Monocyte (primary cell): ENCODE measurements around a stretch of chr19.

GRCh38 chr19:1727507-1728039, 25.7 kb upstream of the ONECUT3 start:
- PRO-cap, 2 experiments = no peak in any of the 2 experiments

DNA sequence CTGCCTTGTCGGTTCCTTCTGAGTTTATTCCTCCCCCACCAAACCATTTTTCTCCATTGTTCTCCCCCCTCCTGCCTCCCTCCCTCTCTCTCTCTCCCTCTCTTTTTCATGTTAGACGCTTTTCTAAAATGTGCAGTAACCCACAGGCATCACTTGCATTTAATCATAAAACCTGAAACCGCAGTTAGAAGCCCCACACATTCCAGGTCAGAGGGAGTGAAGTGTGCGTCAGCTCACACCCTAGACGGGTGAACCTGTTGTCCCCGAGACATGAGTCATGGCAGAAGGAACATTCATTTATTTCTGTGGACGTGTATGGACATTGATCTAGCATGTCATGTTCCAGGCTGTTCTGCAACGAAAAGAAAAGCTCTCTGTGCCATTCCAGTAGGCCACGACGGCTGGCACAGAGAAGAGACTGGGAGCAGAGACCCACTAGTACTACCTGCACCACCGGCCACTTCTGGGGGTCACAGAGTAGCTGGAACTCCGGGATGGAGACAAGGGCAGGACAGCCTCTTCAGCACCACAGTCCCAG, 20.0 kb downstream of the ONECUT3 start:
- PRO-cap, 2 experiments = no peak in any of the 2 experiments

DNA sequence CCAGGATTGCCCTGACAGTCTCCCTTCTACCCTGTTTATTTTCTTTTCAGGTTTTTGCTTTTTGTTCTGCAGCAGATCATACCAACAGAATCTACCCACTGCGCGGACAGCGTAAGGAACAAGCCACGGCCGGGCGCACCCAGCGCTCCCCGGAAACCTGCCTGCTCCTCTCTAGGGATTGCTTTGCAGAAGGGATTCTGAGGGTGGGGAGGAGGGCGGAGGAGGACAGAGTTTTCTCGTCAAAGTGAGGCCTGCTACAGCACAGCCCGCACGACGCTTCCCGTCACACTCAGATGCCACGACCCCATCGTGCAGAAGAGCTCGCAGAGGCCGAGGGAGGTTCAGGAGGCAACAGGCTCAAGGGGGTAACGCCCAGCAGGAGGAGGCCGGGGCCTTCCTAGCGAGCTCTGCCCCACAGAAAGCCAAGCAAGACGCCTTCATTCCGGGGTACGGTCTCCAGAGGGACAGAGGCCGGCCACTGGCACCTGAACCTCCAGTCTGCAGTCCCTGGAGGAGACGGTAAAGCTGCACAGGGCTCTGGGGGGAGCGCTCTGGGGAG, 7.0 kb downstream of the REXO1 start:
- PRO-cap, 2 experiments = no peak in any of the 2 experiments

GRCh38 chr19:1854490-1854951, 6.2 kb upstream of the REXO1 start:
- PRO-cap, 2 experiments = no peak in any of the 2 experiments

GRCh38 chr19:1921848-1922105, 16.6 kb downstream of the ADAT3 start:
- PRO-cap, 2 experiments = peak in 2 of 2 experiments; most common plus-strand start chr19:1921994 (in 2)

DNA sequence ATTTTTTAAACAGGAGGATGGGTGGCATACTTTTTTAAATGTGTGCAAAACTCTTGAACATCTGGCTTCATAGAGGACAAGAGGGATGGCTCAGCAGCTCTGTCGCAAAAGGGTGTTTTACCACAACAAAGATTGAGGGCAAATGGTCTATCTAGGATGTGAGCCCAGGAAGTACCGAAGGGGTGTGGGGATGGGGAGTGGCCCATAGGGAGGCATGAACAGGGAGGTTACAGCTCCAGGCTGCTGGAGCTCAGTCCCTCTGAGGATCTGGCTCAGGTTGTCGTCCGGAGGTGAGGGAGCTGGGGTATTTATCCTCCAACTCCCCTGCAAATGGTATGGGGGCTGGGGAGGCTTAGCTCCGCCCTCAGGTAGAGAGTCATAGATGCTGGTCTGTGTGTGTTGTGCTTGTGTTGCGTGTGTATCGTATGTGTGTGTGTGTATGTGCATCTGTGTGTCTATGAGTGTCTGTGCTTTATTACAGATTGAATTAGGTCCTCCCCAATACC, 13.2 kb upstream of the CSNK1G2 start:
- PRO-cap, 2 experiments = peak in 2 of 2 experiments; most common plus-strand start position 177 of the sequence (in 2)

GRCh38 chr19:1942325-1942950, 1.5 kb downstream of the CSNK1G2 start:
- PRO-cap, 2 experiments = peak in 2 of 2 experiments; most common plus-strand start chr19:1942483 (in 1); most common minus-strand start chr19:1942395 (in 2)

GRCh38 chr19:1980332-1981268, 34.9 kb downstream of the BTBD2 start:
- PRO-cap, 2 experiments = no peak in any of the 2 experiments

- PRO-cap, 2 experiments = peak in 1 of 2 experiments; most common minus-strand start chr19:2041511 (in 1)
These were observed 9.9 kb downstream of the MKNK2 start for GRCh38 chr19:2041049-2041667.

- PRO-cap, 2 experiments = peak in 2 of 2 experiments; most common plus-strand start chr19:2061726 (in 2); most common minus-strand start chr19:2062055 (in 1)
These were observed 10.8 kb upstream of the MKNK2 start for GRCh38 chr19:2061598-2062538.

DNA sequence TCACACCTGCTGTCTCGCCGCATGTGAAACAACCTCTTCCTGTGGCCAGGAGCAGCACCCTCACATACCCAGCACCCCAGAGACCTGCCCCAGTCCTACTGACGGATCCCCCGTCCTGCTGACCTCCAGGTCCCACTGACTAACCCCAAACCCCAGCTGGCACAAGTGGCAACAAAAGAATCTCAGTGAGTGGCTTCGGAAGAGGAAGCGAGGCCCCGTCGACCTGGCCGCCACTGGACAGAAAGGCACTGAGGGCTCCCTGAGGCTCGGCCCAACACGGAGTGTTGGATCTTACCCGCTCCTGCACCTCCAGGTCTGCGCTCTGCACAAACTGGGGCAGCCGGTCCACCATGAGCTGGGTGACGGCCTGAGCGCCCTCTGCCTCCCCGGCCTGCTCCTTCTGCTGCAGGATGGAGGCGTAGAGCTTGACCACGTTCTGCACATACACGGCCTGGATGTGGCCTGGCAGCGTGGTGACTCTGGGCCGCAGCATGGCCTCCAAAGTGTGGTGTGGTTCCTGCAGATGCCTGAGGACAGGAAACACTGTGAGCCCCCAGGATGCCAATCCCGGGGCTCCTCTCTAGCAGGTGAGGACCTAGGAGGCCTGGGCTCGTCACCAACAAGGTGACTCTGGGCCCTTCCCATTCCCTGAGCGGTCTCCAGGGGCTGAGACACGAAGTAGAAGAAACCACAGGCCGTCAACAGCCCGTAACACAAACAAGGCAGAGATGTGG, 21.8 kb downstream of the IZUMO4 start:
- PRO-cap, 2 experiments = no peak in any of the 2 experiments

DNA sequence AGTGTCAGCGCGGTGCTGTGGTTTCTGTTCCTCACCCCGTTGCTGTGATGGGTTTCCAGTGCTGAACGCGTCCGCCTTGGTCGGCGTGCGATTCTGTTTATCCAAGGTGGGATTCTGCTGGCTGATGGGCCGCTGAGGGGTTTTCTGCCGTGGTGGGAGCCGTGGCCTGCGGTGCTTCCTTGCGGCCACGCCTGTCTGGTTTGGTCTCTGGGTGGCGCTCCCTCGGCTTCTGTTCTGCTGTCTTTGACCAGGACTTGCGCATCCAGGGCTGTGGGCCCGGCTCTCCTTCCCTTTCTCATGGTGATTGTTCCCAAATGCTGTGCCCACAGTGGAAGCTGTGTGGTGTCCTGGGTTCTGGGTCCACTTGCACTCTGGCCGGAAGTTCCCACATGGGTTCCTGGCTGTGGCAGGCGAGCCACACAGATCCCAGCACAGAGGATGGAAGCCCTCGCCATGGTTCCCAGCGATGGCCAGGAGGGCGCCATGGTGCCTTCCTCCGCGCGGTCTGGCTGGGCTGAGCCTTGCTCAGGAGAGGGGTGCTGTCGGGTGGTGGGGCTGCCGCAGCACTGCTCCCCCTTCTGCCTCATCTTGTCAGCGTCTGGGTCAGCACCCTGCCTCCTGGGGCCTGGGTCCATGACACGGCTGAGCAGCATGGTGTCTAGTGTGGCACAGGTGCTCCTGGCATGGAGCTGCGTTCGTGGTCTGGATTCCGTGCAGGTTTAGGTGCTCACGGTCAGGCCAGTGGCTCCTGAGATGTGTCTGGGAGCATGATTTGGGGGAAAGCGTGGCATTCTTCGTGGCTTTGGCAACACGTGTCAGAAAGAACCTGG, 33.4 kb downstream of the DOT1L start:
- PRO-cap, 2 experiments = peak in 2 of 2 experiments; most common plus-strand start position 34 of the sequence (in 1)

DNA sequence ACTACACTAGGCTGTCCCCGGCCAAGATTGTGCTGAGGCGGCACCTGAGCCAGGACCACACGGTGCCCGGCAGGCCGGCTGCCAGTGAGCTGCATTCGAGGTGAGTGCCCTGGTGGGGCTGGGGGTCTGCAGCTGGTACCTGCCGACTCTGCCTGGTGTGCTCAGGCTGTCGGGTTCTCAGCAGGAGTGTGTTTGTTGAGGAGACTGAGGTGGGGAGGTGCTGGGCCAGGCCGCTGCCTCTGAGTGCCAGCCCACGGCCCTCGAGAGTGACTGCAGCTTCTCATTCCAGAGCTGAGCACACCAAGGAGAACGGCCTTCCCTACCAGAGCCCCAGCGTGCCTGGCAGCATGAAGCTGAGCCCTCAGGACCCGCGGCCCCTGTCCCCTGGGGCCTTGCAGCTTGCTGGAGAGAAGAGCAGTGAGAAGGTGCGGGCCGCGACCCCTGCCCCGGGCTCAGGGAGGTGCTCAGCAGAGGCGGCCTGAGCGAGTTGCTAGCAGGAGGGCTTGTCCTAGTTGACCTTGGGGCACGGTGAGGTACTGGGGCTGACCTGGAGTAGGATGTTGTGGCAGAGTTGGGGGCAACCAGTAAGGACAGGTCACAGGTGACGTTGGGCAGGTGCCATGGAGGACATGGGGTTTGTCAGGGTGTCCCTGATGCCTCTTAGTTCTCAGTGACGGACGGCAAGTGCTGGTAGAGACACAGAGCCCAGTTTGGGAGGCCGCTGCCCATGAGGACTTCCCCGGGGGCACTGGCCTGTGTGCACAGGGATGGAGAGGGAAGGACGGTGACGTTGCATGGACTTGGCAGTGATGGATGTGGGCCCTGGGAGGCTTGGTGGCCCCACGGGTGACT, 19.2 kb downstream of the PLEKHJ1 start:
- PRO-cap, 2 experiments = peak in 2 of 2 experiments; most common plus-strand start position 189 of the sequence (in 1)

GRCh38 chr19:2228310-2229270, 7.5 kb downstream of the PLEKHJ1 start:
- PRO-cap, 2 experiments = peak in 2 of 2 experiments; most common plus-strand start chr19:2228479 (in 1)

DNA sequence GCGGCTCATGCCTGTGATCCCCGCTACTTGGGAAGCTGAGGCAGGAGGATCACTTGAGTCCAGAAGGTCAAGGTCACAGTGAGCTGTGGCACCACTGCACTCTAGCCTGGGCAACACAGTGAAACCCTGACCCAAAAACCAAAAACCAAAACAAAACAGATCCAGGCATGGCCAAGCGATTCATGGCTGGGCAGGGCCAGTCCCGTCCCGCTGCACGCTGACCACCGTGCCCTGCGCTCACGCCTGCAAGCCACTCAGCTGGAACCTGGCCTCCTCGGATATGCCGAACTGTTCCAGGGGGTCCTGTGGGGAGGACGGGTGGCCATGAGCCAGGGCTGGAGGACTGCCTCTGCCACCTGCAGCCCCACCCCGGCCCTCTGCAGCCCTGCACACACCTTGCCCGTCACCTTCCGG, 2.5 kb downstream of the PLEKHJ1 start:
- PRO-cap, 2 experiments = peak in 1 of 2 experiments; most common plus-strand start position 299 of the sequence (in 1)

GRCh38 chr19:2243759-2244140, 5.4 kb upstream of the AMH start:
- PRO-cap, 2 experiments = no peak in any of the 2 experiments

- PRO-cap, 2 experiments = no peak in any of the 2 experiments
These were observed 10.0 kb downstream of the PEAK3 start for GRCh38 chr19:2272068-2272233.

GRCh38 chr19:2332251-2332785, 3.8 kb downstream of the SPPL2B start:
- PRO-cap, 2 experiments = no peak in any of the 2 experiments

DNA sequence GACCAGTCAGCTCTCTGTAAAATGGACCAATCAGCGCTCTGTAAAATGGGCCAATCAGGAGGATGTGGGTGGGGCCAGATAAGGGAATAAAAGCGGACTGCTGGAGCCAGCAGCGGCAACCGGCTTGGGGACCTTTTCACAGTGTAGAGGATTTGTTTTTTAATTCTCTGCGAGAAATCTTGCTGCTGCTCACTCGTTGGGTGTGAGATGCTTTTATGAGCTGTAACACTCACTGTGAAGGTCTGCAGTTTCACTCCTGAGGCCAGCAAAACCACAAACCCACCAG, 32.9 kb downstream of the TMPRSS9 start:
- PRO-cap, 2 experiments = no peak in any of the 2 experiments

GRCh38 chr19:2479119-2479578, 3.2 kb downstream of the GADD45B start:
- PRO-cap, 2 experiments = peak in 1 of 2 experiments; most common plus-strand start chr19:2479252 (in 1)